H9 (cell line): ENCODE data around the gene CAPN10.

DNA sequence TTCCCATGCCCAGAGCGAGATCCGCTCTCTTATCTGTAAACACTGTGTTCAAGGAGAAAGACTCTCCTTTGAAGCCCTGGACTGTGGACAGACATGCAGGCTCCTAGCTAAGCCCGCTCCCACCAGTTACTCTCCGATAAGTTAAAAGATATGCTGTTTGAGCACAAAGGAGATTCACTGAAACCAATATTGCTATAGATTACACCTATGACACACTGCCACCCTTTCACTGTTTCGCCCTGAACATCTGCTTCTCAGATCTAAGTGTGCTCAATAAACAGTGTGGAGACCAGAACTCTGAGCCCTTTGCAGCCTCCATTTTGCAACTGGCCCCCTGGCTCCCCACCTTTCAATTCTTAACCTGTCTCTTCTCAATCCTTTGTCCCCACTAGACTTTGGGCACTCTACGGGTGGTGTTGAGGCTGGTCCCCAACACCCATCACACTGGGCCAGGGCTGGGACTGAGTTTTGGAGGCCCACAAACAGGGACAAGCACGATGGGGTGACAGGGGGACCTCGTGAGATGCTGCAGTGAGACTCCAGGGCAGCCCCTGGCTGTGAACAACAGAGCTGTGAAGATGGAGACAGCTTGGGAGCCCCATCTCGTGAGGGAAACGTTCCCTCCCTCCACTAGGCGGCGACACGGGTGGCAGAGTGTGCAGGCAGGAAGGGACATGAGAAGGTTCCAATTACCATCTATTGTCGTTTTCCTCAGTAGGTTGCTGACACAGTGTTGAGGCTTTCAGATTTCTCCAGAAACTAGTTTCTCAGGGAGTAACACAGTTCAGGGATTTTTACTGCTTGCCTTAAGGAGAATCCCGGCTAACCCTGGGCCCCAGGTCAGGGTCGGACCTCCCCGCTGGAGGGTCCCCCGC lies 1.2 kb downstream of the ANKMY1 start:
- PRO-cap, result no peak

DNA sequence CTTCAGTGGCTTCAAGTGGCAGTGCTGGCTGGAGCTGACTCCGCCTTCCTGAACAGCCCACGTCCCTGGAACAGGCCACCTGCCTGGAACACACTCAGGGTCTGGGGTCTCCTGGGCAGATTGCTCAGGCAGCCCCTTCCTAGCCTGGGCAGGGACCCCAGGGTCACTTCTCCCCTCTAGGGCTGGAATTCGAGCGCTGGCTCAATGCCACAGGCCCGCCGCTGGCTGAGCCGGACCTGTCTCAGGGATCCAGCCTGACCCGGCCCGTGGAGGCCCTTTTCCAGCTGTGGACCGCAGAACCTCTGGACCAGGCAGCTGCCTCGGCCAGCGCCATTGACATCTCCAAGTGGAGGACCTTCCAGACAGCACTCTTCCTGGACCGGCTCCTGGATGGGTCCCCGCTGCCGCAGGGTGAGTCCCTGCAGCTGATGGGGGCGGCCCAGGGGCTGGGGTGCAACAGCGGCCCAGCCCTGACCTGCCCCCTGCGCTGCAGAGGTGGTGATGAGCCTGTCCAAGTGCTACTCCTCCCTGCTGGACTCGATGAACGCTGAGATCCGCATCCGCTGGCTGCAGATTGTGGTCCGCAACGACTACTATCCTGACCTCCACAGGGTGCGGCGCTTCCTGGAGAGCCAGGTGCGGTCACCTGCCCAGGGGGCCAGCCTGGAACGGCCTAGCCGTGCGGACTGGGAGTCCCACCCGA lies 8.2 kb downstream of the RNPEPL1 start:
- PRO-cap, result no peak

GRCh38 chr2:240581786-240582291 lies 4.7 kb upstream of the CAPN10 start:
- PRO-cap, result no peak

DNA sequence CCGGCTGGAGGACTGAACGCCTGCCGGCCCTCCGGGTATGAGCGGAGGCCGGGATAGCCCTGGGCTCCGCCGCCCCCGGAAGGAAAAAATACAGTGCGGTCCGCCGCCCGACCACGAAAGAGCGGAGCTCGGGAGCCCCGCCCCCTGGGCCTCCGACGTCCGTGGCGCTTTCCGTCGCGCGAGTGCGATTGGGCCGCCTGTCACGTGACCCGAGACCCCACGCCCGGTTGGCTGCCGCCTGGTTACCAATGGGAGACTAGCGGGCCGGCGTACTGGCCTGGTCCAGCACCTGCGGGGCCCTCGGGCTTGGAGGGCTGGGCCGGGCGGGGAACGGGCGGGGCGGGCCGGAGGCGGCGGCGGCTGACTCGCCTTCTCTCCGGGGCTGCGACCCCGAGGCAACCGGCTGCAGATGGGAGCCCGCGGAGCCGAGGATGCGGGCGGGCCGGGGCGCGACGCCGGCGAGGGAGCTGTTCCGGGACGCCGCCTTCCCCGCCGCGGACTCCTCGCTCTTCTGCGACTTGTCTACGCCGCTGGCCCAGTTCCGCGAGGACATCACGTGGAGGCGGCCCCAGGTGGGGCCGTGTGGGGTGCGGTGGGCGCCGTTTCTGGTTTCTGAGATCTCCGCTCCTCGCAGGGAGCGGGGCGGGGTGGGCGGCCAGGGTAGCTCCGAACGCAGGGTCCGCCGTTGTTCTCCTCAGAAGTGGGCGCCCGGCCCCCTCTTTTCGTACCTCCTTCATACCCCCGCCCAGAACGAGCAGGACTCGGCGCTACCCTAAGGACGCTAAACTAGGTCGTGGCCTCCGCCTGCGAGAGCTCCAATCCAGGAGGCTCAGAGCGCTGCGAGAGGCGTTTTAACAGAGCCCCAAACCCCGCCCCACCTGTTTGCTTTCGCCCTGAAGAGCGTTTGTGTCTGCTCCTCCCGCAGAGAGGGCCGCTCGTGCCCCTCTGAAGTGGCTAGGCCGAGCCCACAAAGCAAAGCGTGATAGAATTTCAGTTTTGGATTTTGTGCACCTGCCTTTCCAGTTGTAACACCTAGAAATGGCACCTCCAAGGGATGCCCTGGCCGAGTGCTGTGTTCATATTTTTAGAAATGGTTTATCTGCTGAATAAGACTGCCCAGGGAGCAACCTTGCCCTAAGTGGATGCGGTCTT lies at the start of gene CAPN10:
Gene CAPN10, plus strand, starts transcription at position 254 of the 1,152 bp plus-strand sequence.
- PRO-cap, result bidirectional peak, plus-strand start at position 271 of the sequence, minus-strand start at position 155 of the sequence; bidirectional peak, plus-strand start at position 538 of the sequence, minus-strand start at position 515 of the sequence; bidirectional peak, plus-strand start at position 924 of the sequence, minus-strand start at position 827 of the sequence

DNA sequence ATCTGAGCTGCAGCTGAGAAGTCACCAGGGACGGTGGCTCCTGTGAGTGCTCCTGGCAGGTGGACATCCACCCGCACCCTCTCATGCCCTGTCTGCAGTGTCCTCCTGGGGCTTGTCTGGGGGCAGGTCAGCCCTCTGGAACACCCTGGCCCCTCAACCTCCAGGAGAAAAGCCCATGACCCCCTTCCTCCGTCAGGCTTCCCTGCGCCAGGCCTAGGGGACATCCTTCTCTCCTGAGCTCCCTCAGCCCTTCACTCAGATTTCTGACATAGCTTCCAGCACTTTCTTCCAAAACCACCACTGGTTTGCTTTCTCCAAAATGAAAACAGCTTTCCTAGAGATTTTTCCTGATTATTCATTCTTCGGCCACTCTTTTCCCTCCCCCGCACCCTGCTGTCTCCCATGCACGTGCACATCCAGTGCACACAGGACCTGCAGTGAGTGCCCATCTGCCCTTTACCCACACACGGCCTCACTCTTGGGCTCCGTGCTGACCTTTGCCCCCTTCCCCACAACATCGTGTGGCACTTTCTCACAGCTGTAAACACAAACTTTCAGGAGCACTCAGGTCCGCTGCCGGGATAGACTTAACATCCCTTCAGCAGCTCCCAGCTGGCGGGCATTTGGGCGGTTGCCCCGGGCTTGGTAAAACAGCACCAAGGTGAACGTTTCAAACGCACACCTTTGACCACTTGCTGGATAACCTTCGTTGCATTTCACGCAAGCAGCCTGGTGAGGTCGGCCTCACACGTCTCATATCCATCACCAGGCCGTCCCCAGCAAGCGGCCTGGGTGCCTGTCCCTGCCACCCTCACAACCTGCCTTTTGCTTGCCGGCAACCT lies 25.8 kb downstream of the KIF1A start:
- PRO-cap, result no peak

GRCh38 chr2:240820933-240821723 lies 1.1 kb upstream of the KIF1A start:
- PRO-cap, result bidirectional peak, plus-strand start at chr2:240821343, minus-strand start at chr2:240821330

DNA sequence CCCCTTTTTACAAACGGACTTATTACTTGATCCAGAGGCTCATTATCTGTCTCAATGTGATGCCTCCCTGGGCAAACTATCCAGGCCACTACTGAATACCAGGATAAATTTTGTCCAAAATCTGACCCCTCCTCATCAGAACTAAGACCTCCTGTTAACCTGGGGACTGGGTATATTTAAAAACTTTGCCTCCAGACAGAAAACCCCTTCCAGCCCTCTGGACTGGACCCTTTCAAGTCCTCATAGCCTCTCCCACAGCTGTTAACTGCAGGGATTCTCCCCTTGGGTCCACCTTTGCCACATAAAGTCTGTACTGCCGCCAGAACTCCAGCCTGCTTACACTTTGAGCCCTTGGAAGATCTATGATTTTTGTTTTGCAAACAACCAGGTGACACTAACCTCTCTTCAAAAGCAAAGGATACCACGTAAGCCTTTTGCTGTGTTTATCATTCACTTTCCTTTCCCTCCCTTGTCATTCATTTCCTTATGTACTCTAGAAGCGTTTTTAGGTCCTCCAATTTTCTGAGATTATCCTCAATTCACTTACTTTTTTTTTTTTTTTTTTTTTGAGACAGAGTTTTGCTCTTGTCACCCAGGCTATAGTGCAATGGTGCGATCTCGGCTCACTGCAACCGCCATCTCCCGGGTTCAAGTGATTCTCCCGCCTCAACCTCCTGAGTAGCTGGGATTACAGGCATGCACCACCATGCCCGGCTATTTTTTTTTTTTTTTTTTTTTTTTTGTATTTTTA lies 4.1 kb upstream of the AGXT start:
- PRO-cap, result no peak

- PRO-cap, result no peak
Observed at GRCh38 chr2:240870829-240872013, 2.6 kb downstream of the AGXT start.

- PRO-cap, result no peak
Observed at GRCh38 chr2:240911832-240912367, 5.8 kb downstream of the CROCC2 start.

- PRO-cap, result no peak
Observed at GRCh38 chr2:240913687-240914264, 7.6 kb downstream of the CROCC2 start.

DNA sequence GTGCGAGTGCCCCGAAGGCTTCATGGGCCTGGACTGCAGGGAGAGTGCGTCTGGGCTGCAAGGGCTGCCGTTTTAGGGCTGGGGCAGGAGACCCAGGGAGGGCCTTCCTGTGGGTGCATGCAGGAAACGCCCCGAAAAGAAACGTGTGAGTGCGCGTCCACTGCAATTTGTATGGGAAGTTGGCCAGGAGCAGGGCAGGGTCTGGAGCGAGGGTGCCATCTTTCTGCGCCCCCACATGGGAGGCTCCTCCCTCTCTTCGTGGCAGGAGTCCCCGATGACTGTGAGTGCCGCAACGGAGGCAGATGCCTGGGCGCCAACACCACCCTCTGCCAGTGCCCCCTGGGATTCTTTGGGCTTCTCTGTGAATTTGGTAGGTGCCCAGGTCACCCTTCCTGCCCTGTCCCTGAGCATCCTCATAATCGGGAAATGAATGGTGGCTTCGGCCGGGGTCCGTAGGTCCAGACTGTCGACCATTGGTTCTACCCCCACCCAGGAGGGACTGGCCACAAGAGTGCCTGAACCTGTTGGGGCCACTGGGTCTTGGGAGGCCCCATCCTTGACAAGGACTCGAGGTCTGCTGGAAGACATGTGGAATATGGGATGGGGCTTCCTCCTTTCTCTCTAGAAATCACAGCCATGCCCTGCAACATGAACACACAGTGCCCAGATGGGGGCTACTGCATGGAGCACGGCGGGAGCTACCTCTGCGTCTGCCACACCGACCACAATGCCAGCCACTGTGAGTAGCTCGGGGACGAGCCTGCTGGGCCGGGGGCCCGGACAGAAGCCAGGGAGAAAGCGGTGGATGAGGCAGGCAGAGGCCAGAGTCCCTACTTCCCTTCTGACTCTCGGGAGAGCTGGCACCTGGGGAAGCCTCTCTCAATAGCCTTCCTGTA lies 50.2 kb downstream of the SNED1 start:
- PRO-cap, result no peak

GRCh38 chr2:241081987-241083075 lies 19.8 kb downstream of the MTERF4 start:
- PRO-cap, result no peak

DNA sequence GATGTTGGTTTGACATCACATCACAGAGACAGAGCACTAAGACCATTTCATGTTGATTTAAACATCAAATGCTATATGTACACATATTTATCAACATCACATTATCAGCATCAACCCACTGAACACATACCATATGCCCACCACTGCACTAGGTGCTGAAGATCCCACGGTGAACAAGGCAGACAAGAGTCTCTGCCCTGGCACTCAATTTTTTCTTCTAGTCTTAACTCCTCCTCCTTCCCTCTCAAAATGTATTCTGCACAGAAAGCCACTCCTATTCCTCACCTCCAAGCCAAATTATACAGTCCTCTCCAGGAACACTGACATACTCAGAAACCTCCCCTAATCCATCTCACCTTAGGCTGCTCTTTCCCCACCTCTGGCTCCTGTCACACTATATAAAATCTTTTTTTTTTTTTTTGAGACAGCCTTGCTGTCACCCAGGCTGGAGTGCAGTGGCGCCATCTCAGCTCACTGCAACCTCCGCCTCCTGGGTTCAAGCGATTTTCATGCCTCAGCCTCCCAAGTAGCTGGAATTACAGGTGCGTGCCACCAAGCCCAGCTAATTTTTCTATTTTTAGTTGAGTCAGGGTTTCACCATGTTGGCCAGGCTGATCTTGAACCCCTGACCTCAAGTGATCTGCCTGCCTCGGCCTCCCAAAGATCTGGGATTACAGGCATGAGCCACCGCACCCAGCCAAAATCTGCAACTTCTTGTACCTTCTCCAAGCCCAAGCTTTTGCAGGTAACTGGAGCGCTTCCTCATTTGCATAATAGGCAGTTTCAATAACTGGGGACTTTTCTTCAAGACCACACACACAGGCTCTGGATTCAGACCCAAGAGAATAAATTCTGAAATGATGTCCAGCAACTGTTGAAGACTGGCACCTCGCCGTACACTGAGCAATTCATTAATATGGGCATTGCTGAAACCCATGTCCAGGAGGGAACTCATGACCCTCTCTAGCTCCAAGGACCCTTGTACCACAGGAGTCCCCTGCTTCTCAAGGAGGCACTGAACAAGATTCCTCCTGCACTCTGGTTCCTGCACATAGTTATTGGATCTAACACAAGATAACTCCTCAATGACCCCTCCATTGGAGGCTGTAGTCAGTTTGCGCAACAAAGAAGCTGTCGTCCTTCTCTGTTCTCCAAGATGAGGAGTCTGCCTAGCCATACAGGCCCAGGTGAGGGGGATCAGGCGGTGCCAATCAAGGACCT lies 3.0 kb downstream of the MTERF4 start:
- PRO-cap, result no peak

- PRO-cap, result no peak
Observed at GRCh38 chr2:241161981-241162341, 11.7 kb downstream of the PPP1R7 start.

GRCh38 chr2:241218493-241219095 lies 30.1 kb downstream of the ANO7 start:
- PRO-cap, result bidirectional peak, plus-strand start at chr2:241218695, minus-strand start at chr2:241218657

- PRO-cap, result bidirectional peak, plus-strand start at chr2:241314790, minus-strand start at chr2:241314683; bidirectional peak, plus-strand start at chr2:241314922, minus-strand start at chr2:241314848; bidirectional peak, plus-strand start at chr2:241315296, minus-strand start at chr2:241315225
Observed at GRCh38 chr2:241314427-241315596, 660 bp downstream of the HDLBP start.

GRCh38 chr2:241352767-241353949 lies 2.9 kb upstream of the FARP2 start:
- PRO-cap, result no peak

- PRO-cap, result bidirectional peak, plus-strand start at chr2:241355089, minus-strand start at chr2:241354959
Observed at GRCh38 chr2:241354459-241355185, 1.5 kb upstream of the FARP2 start.

DNA sequence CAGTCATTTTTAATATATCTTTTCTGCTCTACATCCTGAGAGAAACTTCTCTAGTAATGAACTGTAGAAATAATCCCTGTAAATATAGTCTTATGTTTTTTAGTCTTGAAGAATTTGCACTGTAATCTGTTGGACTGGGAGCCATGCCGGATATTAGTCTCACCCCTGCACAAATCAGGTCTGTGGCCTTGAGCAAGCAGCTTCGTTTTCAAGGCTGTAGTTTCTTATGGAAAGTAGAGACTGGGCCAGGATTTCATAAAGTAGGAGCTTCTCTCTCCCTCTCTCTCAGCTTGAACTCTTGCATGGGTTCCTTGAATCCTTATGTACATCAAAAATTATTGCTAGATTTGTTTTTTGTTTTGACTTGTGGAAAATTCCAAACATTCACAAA lies 8.7 kb downstream of the FARP2 start:
- PRO-cap, result no peak

GRCh38 chr2:241505586-241506213 lies 2.7 kb downstream of the STK25 start:
- PRO-cap, result no peak